Upper lobe of left lung (tissue), 5 donors: ENCODE results near the genes PRR11 and TUBD1.

GRCh38 chr17:58232538-58233130, 5.8 kb upstream of the LPO start:
- PRO-cap, 2 experiments, result no peak in any of the 2 experiments
- RAMPAGE, long total RNA, 4 experiments, result no peak in any of the 4 experiments

DNA sequence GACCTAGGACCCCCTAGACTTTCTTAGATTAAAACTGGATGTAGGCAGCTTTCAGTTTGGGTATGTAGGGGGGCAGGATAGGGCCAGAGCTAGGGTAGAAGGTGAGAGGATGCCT, 1.8 kb upstream of the TSPOAP1 start:
- PRO-cap, 2 experiments, result no peak in any of the 2 experiments
- RAMPAGE, long total RNA, 4 experiments, result no peak in any of the 4 experiments

GRCh38 chr17:58332560-58333024, 4.0 kb upstream of the TSPOAP1 start:
- PRO-cap, 2 experiments, result no peak in any of the 2 experiments
- RAMPAGE, long total RNA, 4 experiments, result no peak in any of the 4 experiments

DNA sequence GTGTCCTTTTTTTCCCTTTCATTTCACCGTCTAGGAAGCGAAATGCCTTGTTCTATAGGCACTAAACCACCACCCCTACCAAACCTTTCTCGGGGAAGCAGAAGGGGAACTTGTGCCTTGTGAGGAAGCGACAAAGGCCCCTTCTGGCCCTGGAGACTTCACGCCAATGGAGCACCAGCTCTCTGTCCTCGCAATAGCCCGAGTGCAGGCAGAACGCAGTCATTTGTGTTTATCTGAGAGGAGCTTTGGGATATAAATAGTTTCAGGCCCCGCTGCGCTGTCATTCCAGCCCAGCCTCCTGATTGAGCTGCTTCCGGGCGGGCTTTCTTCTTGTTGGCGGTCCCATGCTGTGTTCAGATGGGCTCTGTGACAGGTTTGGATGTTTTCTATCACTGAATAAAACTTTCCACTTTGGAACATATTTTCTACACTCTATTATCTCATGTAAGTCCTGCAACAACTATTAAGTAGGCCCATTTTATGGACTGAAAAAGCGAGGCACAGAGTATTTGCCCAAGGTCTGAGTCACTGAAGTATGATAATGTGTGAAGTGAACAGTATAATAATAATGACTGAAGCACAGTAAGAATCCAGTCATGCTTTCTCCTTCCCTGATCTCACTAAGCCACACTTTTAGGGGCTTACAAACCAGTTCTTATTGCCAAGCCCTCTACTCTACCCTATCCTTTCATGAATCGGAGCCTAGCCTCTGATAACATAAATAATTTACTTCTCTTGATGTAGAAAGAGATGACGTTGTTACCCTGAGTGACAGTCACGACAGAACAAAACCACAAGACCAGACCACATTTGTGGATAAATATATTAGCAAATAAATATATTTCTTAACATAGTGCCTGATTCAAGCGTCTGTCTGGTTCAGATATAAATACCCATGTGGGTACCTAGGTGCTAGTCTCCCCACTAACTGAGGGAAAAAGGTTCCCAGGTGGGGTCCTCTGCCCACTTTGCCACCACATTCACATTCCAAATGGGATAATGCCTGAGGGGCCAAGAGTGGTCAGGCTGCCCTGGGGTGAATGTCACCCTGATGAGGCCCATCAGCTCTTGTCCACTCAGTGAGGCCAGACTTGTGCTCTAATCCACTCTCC, 1.2 kb upstream of the SUPT4H1 start:
- PRO-cap, 2 experiments, result peak in 2 of 2 experiments; most common plus-strand start position 283 of the sequence (in 1); most common minus-strand start position 204 of the sequence (in 2)
- RAMPAGE, long total RNA, 4 experiments, result start-site peak on the minus strand in 1 of 4 experiments, centred at position 87 of the sequence, 28 reads per replicate

GRCh38 chr17:58391305-58391999, 25.9 kb downstream of the RNF43 start:
- PRO-cap, 2 experiments, result no peak in any of the 2 experiments
- RAMPAGE, long total RNA, 4 experiments, result no peak in any of the 4 experiments

DNA sequence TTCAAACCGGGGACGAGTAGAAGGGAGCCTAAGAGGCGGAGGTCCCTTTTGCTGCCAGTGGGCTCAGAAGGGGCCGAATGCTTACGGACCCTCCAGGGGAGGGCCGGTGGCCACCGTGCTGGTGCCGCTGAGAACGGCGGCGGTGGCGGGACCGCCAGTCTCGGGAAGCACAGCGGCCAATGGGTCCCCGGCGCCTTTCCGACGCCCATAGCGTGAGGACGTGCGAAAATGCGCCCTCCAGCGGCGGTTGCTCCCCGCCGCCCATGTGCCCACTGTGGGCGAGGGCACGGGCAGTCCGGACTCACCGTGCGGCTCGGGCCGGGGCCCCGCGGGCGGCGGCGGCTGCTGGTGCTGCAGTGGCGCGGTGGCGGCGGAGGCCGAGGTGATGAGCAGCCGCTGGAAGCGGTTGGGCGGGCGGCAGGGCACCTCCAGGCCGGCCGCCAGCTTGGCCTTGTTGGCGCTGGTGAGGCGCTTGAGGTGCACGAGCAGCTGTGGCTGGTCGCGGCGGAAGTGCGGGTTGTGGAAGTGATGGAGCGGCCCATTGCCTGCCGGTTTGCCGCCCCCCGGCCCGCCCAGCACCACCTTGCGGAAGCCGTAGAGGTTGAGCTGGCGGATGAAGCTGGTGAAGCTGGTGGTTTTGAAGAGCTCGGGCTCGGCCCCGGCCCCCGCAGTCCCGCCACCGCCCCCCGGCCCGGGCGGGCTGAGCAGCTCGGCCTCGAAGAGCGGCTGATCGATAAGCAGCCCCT, 615 bp downstream of the HSF5 start:
- PRO-cap, 2 experiments, result no peak in any of the 2 experiments
- RAMPAGE, long total RNA, 4 experiments, result no peak in any of the 4 experiments

DNA sequence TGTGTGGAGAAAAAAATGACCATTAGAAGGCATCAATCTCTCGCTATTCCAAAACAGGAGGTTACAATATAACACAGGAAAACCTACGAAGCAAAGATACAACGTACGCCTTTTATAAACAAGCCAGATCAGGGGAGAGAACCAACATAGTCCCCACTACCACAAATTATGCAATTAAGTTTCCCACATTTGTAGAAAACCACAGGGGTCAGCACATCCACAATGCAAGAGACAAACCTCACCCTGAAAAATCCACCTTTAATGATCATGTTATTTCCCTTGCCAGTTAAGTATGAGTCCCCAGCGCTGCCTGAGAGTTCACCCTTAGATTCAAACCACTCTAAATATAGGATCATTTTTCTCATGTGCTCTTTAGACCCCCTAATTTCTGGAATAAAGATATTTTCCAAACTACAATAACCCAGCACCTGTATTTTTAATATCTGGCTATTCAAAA, 12.4 kb downstream of the IGBP1C start:
- PRO-cap, 2 experiments, result no peak in any of the 2 experiments
- RAMPAGE, long total RNA, 4 experiments, result no peak in any of the 4 experiments

DNA sequence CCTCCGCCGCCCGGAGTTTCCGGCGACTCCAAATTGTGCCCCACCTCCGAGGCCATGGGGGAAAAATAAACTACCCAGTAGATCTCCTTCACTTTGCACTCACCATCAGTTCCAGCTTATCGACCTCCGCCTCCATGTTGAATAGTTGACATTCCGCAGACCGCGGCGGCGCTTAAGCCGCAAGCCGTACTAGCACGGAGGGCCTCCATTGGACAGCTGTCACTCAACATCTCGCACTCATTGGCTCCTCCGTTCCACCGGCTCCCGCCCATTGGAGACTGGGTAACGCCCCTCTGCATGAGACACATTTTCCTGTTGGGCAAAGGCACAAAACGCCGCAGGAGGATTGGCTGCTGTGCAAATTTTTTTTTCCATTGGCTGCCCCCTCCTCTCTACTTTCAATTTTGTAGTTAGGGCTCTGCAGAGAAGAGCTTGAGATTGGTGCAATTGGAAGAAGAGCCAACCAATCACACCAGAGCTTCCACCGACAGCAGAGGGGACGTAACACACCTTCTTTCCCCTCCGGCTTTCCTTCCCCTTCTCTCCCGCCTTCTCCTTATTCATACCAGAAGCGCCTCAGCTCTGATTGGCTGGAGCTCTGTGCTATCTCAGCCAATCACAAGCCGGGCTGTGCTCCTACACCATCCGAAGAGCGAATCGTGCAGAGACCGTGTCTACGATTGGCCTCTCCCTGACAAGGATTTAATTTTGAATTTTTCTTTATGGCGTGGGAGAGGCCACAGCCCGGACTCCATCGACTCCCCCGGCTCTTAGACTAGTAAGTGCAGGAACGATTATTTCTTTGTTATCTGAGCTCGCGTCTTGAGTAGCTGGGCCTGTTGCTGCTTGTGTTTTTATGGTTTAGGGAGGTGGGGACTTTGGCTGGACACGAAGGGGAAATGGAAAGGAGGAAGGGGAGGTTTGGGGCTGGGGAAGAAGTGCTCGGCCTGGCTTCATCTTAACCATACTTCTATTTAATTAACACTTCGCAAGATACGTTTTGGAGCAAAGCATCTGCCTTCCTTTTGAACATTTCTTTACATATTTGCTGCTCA, at the start of gene PRR11:
TSS of gene PRR11 (plus strand) at position 719 of the 1,055 bp plus-strand sequence.
- PRO-cap, 2 experiments, result peak in 2 of 2 experiments; most common plus-strand start position 475 of the sequence (in 1); most common minus-strand start position 147 of the sequence (in 2)
- RAMPAGE, long total RNA, 4 experiments, result start-site peak on the plus strand in 1 of 4 experiments, centred at position 614 of the sequence, 25 reads per replicate; start-site peak on the minus strand in 4 of 4 experiments, centred at positions 151 to 157 of the sequence, 33 to 873 reads per replicate

- PRO-cap, 2 experiments, result no peak in any of the 2 experiments
- RAMPAGE, long total RNA, 4 experiments, result no peak in any of the 4 experiments
These were observed 26.5 kb downstream of the YPEL2 start for GRCh38 chr17:59357951-59358422.

DNA sequence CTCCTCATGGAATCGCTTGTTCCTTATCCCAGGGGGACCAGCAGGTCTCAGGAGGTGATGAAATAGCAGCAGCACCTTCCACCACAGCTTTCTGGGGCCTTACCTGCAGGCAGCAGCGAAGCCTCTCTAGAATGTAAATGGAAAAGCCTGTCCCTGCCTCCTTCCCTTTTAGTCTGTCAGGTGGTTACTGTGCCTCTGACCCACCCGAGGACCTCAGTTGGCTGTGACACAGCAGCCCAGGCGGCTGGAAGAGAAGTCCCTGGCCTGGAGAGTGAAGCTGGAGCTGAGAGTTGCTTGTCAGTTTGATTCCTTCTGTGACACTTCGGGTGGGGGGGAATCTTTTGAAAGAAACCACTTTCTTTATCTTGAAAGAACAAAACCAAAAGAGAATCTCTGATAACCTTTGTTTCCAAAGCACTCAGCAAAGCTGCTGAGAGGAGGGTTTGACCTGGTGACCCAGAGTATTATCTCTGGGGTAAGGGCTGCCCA, 33.8 kb downstream of the YPEL2 start:
- PRO-cap, 2 experiments, result no peak in any of the 2 experiments
- RAMPAGE, long total RNA, 4 experiments, result no peak in any of the 4 experiments

- PRO-cap, 2 experiments, result peak in 1 of 2 experiments; most common plus-strand start chr17:59367310 (in 1); most common minus-strand start chr17:59367223 (in 1)
- RAMPAGE, long total RNA, 4 experiments, result no peak in any of the 4 experiments
These were observed 35.5 kb downstream of the YPEL2 start for GRCh38 chr17:59366814-59367550.

DNA sequence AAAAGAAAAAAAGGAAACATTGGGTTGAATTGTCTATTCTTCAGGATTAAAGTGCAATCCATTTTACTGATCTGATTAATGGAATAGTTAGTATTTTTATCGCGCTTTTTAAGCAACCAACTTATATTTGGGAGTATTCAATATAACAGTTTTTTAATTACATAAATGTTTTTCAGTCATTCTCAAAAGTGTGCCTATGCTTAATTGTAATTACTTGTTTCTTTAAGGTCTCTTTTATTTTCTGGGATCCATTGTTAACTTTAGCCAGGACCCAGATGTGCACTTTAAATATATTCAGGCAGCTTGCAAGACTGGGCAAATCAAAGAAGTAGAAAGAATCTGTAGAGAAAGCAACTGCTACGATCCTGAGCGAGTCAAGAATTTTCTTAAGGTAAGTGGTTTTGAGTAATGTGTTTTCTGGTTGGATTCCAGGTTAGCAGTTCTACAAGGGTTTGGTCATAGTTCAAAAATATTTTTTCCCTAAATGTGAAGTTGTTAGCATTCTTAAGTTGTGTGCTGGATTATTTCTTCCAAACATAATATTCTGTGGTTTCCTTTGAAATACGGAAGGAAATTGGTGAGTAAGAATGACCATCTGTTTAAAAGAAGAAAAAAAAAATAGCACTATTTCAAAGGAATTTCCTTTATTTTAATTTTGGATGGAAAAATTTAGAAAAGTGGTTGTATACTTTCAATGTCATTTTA, 38.5 kb downstream of the PTRH2 start:
- PRO-cap, 2 experiments, result no peak in any of the 2 experiments
- RAMPAGE, long total RNA, 4 experiments, result no peak in any of the 4 experiments

DNA sequence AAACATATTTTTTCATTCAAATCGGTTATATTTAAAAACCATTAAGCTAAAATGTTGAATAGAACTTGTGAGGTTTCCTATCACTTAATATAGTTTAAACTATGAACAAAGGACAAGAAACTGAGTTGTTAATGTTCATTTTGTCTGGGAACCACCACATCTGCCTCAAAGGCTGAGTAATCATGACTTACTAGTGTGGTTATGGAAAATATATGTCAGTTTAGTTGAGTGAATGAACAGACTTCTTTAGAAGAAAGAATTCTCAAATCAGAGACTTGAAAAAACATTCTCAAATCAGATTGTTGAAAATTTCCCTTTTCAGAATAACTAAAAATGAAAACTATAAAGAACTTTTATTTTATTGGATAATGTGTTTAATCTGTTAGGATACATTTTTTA, 55.0 kb downstream of the VMP1 start:
- PRO-cap, 2 experiments, result no peak in any of the 2 experiments
- RAMPAGE, long total RNA, 4 experiments, result no peak in any of the 4 experiments

- PRO-cap, 2 experiments, result no peak in any of the 2 experiments
- RAMPAGE, long total RNA, 4 experiments, result start-site peak on the plus strand in 1 of 4 experiments, at chr17:59845775-59846295 at its widest, 9 reads per replicate
These were observed 47.1 kb downstream of the TUBD1 start for GRCh38 chr17:59845523-59846175.

- PRO-cap, 2 experiments, result peak in 2 of 2 experiments; most common plus-strand start chr17:59892668 (in 1); most common minus-strand start chr17:59892720 (in 2)
- RAMPAGE, long total RNA, 4 experiments, result start-site peak on the minus strand in 2 of 4 experiments, at chr17:59892724-59892943 at its widest, 25 to 61 reads per replicate
These were observed at the start of gene TUBD1 for GRCh38 chr17:59892606-59893045. Gene TUBD1, minus strand, starts transcription at chr17:59892943.

GRCh38 chr17:60087992-60088586, 9.4 kb upstream of the HEATR6 start:
- PRO-cap, 2 experiments, result no peak in any of the 2 experiments
- RAMPAGE, long total RNA, 4 experiments, result start-site peak on the minus strand in 3 of 4 experiments, at chr17:60088278-60088379 at its widest, 8 to 35 reads per replicate

- PRO-cap, 2 experiments, result peak in 1 of 2 experiments; most common minus-strand start chr17:60170582 (in 1)
- RAMPAGE, long total RNA, 4 experiments, result no peak in any of the 4 experiments
These were observed 20.7 kb downstream of the CA4 start for GRCh38 chr17:60170155-60171116.

- PRO-cap, 2 experiments, result no peak in any of the 2 experiments
- RAMPAGE, long total RNA, 4 experiments, result no peak in any of the 4 experiments
These were observed 49.6 kb downstream of the USP32 start for GRCh38 chr17:60342056-60342996.

GRCh38 chr17:60390813-60391557, 948 bp downstream of the USP32 start:
- PRO-cap, 2 experiments, result peak in 2 of 2 experiments; most common plus-strand start chr17:60391151 (in 1)
- RAMPAGE, long total RNA, 4 experiments, result no peak in any of the 4 experiments

- PRO-cap, 2 experiments, result no peak in any of the 2 experiments
- RAMPAGE, long total RNA, 4 experiments, result no peak in any of the 4 experiments
These were observed 31.7 kb downstream of the APPBP2 start for GRCh38 chr17:60494323-60494824.